Ureter (tissue), 1 donor: ENCODE measurements around a stretch of chr18.

DNA sequence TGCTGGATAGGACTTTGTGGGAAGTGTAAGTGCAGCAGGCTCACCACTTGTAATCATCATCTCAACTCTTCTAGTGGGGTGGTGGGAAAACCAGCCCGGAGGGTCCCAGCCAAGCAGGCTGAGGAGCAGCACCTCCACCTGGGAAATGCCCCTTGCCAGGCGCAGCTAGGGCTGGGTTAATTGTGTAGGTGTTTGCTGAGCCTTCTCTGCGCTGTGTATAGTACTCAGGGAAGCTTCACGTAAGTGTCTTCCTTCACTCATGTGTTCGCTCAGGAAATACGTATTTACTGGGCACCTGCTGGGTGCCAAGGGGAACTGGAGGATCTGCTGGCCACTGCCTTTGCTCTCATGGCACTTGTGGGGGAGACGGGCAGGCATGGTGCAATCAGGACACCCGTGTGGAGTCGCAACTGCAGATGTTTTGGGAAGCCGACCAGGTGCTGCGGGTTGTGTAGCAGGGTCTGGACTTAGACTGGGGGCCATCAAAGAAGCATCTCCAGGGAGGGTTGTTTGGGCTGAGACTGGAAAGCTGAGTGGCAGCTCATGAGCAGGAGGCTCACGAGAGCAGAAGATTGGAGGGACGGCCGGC, 164.5 kb downstream of the LDLRAD4 start:
- PRO-cap = no peak

DNA sequence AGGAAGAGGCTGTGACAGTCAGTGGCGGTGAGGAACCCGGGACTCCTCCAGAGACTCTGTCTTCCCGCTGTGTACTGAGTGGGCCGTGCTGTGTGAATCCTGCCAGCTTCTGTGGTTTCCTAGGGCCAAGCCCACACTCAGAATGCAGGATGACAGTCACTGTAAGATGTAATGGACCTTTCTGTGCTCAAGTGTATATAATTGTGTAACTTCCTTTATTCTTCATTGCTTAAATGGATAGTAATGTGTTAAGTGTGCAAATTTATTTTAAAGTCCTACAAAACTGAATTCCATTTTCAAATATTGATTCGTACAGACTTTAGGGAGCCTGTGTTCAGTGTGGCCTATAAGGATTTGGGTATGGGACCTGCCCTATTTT, 218.6 kb downstream of the LDLRAD4 start:
- PRO-cap = no peak

GRCh38 chr18:13438680-13439110, 220.1 kb downstream of the LDLRAD4 start:
- PRO-cap = no peak

DNA sequence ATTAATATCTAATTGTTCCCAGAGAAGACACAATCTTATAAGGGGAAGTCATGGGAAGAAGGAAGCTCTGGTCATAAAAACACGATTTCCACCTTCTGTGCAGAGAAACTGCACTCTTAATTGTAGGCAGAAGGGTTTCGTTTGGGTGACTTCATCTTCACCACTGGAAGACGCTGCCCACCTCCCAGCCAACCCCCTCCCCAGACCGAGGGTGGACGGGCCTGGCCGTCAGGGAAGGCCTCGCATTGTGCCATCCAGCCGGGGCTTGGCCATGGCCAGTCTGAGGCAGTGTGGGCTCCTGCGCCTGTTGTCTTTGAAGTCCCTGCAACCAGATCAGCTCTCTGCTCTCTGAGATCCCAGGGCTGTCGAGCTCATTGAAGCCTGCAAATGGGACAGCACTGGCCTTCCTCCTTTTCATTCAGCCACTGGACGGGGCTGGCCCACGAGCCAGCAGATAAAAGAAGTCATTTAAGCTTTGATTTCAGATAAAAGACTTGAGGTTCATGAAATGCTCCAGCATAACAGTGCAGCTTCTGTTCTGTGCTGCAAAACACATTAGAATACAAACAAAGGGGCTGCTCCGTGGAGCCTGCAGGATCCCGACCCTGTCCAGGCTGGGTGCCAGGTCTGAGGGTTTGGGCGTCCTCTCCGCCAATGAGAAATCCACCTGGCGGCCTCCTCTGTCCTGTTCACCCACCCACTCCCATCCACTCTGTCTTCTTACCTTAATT, 253.5 kb downstream of the LDLRAD4 start:
- PRO-cap = no peak

GRCh38 chr18:13549022-13550092, 177.0 kb downstream of the FAM210A start:
- PRO-cap = no peak

GRCh38 chr18:13578467-13578819, 147.9 kb downstream of the FAM210A start:
- PRO-cap = no peak

DNA sequence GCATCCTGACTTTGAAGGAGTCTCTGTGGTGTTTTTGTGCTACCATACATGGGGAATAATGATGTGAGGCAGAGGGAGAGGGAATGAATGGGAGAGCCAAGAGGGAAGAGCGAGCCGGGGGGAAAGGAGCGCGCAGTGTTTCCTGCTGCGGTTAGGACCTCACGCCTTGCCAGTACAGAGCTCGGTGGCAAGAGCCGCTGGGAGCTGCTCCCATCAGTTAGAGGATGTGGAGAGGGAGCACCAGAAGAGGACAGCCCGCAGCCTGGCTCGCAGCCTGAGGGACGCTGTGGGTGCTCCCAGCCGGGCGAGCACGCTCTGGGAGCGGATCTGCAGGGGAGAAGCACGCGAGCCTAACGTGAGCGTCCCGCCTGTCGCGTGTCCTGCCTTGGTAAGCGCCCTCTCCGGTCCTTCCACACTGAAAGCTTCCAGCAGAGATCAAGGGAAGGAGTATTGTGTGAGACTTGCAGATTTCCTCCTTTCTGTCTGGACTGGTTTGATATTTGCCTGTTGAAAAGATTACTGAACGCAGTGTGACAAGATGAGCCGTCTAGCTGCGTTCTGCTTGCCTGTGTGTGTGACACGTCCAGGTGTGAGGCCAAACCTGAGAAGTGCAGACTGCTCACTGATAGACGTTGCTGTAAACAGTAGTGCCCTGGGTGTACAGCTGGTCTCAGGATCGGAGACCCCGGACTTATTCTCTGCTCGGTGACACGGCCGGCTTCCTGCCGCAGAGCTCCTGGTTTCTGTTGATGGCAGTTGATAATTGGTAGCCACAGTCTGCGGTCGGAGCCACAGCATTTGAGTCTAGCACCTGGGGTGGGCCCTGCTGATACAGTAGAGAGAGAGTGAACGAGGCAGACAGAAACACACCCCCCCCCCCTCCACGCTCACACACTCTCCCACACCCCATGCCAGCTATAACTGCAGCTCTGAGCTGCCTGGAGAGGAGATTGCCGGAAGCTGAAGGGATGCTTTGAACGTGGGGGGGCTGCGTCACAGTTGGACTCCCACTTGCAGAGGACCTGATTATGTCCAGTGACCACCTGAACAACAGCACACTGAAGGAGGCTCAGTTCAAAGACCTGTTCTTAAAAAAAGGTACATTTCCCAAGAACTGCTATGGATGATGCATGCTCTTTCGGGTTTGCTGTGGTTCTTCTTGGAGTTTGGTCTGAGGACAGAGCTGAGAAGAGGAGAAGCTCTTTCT, 114.3 kb downstream of the FAM210A start:
- PRO-cap = no peak

- PRO-cap = no peak
Measured at GRCh38 chr18:13726815-13727606, 538 bp downstream of the RNMT start.

- PRO-cap = no peak
Measured at GRCh38 chr18:13731431-13732005, 5.0 kb downstream of the RNMT start.

DNA sequence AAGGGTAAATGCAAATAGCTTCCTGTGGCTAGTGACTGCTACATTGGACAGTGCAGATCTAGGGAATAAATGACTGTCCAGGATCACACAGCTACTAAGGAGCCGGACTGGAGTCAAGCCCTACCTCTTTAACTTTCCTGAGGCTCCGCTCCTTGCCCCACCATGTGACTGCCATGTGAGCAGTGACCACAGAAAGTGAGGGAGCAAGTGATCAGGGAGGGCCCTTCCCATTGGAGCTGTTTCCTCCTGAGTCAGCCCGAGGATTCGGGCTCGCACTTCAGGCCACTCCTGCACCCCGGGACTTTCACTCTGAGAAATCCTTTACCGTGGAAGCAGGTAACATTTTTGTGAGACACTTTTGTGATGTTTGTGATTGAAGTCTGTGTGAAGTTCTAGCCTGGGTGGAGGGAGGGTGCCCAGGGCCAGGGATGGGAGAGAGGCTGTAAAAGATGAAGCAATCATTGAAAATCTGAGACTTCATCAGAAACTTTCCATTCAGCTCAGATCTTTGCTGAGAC, 198.1 kb downstream of the ANKRD30B start:
- PRO-cap = no peak

- PRO-cap = no peak
Measured at GRCh38 chr18:20991019-20991364, 120.6 kb downstream of the ROCK1 start.

DNA sequence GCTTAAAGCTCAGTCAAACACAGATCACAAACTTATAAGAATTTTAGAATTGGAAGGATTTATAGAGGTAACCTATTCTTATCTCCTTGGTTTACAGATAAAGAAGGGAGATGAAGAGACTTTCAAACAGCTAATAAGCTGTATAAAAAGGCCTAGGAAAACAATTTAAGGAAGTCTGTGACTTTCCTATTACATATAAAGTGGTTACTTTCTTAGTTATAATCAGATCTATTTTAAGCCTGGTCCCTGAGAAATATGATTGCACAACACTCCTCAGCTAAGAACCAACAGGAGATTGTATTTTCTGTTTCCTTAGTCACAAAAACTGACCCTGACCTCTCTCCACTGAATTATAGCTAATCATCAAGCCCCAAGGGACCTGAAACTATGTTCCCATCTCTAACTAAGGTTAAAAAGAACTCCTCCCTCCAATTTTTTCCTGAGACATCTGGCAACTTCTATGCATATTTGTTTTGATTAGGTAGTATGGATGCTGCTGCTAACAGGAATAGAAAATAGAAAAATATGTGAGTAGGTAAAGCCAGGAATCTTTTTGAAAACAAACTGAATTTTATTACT, 106.9 kb downstream of the ROCK1 start:
- PRO-cap = no peak

GRCh38 chr18:21111900-21112178, 226 bp upstream of the ROCK1 start:
- PRO-cap = bidirectional peak, plus-strand start at chr18:21112047, minus-strand start at chr18:21111793

DNA sequence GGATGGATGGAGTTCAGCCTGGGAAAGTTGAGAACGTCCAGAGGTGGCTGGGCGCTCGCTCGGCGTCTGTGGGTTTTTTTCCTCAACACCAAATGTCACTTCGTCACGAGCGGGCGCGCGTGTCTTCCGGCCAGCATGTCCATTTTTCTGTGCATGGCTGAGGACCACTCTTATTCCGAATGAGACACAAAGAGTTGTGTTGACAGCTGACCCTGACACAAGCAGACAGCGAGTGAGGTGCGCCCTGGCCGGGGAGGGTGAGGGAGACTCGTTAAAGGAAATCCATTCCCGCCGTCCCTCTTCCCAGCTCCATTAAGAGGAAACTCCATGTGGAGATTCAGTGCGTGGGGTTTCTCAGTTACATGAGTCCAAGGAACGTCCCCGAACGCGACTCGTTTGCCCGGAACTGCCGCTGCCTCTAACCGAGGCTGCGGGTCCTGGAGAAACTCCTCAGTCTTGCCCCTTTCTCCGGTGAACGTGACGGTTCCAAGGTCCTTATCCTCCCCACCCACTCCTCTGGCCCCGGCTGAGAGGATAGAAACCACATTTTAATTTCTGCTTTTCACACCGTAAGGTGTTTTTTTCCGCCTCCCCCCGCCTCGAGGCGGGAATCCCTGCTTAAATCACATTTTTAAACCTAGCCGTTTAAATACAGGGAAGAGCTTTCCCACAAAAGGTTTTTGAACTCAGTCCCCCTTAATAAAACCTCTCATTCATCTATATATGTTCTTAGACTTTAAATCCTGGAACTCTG, 1.1 kb downstream of the GREB1L start:
- PRO-cap = no peak

DNA sequence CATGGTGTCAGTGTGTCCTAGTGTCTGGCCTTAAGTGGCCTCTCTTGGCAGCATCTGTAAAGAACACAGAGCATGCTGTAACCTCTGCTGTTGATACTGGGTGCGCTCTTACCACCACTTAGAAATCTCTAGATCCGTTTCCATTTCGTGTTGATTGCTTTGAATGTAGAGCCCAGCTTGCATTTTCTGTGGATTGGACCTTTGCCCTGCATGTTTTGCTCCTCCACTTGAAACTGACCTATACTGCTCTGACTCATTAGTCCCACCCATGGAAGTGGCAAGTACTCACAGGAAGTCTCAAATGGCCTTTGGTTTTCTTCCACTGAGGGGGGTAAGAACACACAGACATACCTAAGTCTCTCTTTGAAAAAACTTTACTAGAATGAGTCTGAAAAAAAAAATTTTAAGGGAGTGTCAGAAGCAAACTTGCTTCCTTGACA, 88.3 kb downstream of the GREB1L start:
- PRO-cap = no peak

- PRO-cap = no peak
Measured at GRCh38 chr18:21529412-21529987, 71.0 kb downstream of the ESCO1 start.

DNA sequence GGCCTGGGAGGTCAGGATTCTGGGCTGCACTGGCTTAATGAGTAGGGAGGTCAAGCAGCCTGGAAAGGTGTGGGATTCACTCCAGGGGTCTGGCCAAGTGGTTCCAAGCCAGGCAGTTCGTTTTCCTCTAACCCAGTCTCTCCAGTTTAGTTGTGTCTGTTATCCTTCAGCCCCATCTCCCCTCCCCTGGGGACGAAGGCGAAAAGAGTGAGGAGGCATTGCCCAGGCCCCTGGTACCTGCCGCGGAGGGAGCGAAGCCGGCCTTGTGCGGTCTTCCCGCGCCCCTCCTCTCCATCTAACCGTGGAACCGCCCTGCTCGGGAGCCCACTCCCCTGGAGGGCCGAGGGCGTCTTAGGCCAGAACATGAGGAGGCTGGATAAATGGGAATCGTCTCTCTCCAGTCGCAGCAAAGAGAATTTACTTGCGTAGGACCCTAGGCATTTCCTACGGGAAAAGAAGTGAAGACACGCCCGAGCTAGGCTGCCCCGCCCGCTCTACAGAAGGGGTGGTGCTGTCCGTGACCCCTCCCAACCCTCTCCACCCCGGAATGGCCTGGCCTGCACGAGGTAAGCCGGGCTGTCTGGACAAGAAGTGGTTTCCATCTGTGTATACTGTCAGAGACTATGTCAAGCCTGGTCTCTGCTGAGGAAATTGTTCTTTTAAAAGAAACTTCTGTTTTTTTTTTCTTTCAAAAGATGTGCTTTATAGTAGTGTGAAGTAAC, 156.2 kb downstream of the MIB1 start:
- PRO-cap = no peak

DNA sequence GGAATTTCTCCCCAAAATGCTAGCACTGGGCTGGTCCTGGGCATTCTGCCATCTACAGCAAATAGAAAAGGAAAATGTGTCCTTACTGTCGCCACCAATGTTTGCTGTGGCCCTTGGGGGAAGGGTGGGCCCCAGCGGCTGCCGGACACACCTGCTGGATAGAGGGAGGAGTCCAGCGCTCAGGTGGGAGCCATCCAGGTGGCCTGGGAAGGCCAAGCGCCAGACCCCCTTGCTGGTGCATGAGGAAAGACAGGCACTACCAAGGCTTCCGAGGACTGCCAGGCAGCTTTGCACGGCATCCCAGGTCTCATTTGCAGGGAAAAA, 147.7 kb upstream of the GATA6 start:
- PRO-cap = no peak

DNA sequence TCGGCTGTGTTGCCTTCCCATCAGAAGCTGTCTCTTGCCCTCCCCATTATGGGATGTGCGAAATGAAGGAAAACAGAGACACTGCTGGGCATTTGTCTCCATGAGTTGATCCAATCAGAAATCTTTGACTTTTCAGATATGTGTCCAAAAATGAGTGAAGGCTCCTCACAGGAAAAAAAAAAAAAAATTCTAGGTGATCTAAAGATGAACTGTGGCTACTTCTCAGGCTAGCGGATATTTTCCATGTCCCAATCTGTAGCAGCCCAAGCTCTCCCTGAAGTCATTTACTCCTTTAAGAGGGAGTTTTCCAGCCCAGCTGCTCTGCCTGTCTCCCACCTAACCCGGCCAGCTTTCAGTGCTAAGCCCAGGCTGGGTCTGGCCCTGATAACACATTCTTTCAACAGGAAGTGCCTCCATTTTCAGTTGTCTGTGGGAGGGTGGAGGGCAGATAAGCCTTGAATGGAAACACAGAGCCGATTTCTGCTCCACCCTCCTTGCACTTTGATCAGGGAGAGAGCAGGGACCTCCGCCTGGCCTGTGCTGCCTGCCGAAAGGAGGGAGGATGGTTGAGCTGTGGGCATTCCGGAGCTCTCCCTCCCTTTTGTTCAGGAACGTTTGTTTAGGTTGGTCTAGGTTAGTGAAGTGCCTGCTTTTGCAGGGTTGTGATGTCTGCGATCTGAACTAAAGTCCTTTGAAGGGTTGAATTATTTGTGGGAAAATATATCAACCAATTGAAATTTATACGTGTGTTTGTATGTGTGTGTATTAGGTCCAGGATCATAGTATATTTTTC, 24.7 kb downstream of the GATA6 start:
- PRO-cap = no peak

DNA sequence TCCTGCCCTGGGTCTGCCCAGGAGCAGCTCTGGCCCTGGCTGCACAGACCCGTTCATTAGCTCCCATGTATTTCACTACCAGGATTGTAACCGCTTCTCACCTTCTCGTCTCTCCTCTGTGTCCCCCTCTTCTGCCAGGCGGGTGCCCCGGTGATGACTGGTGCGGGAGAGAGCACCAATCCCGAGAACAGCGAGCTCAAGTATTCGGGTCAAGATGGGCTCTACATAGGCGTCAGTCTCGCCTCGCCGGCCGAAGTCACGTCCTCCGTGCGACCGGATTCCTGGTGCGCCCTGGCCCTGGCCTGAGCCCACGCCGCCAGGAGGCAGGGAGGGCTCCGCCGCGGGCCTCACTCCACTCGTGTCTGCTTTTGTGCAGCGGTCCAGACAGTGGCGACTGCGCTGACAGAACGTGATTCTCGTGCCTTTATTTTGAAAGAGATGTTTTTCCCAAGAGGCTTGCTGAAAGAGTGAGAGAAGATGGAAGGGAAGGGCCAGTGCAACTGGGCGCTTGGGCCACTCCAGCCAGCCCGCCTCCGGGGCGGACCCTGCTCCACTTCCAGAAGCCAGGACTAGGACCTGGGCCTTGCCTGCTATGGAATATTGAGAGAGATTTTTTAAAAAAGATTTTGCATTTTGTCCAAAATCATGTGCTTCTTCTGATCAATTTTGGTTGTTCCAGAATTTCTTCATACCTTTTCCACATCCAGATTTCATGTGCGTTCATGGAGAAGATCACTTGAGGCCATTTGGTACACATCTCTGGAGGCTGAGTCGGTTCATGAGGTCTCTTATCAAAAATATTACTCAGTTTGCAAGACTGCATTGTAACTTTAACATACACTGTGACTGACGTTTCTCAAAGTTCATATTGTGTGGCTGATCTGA, 31.4 kb downstream of the GATA6 start:
- PRO-cap = no peak